Thyroid gland (tissue), 7 donors: ENCODE data around the genes STX16 and ATP5F1E.

DNA sequence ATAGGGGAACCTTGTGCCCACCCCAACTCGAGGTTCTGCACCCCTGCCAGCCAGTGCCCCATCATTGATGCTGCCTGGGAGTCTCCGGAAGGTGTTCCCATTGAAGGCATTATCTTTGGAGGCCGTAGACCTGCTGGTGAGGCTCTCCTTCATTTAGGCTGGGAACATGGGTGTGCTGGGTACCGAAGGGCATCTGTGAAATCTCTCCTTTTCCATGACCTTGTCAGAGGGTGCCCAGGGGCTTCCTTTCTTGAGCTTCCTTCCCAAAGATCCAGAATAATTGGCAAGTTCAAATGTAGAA lies 3.5 kb downstream of the PCK1 start:
- PRO-cap, 2 experiments: no peak in any of the 2 experiments
- RAMPAGE, long total RNA, 5 experiments: no peak in any of the 5 experiments

- PRO-cap, 2 experiments: peak in 1 of 2 experiments; most common minus-strand start chr20:57652042 (in 1)
- RAMPAGE, long total RNA, 5 experiments: no peak in any of the 5 experiments
Measured at GRCh38 chr20:57651289-57652533, 31.5 kb upstream of the ZBP1 start.

DNA sequence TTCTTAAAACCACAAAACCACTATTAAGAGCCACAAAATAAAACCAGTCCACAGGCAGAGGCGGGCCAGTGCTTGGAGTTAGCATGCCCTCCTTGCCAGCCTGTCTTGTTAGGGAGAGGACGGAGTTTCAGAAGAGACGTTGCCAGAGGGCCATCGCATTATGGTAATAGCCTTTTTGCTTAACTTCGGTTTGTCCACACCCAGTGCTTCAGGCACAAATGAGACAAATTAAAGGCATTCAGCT lies 159.6 kb upstream of the C20orf85 start:
- PRO-cap, 2 experiments: no peak in any of the 2 experiments
- RAMPAGE, long total RNA, 5 experiments: no peak in any of the 5 experiments

- PRO-cap, 2 experiments: no peak in any of the 2 experiments
- RAMPAGE, long total RNA, 5 experiments: no peak in any of the 5 experiments
Measured at GRCh38 chr20:58021469-58021810, 129.3 kb upstream of the C20orf85 start.

GRCh38 chr20:58046241-58046769 lies 104.4 kb upstream of the C20orf85 start:
- PRO-cap, 2 experiments: peak in 1 of 2 experiments; most common plus-strand start chr20:58046484 (in 1)
- RAMPAGE, long total RNA, 5 experiments: no peak in any of the 5 experiments

DNA sequence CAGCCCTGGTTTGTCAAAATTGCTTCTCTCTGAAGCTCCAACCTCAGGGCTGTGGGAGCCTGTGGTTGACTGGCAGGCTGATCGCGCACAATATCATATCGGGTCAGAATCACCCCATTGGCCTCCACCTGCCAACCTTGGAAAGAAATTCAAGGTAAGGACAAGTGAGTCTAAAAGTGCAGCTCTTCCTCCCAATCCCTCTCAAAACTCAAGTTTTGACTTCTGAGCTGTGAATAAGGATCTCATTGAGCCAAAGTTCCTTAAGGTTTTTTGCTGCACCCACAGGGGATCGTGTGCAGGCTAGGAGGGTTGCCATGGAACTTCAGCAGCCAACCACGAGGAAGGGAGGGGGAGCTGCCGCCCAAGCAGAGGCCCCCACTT lies 21.3 kb upstream of the C20orf85 start:
- PRO-cap, 2 experiments: no peak in any of the 2 experiments
- RAMPAGE, long total RNA, 5 experiments: no peak in any of the 5 experiments

DNA sequence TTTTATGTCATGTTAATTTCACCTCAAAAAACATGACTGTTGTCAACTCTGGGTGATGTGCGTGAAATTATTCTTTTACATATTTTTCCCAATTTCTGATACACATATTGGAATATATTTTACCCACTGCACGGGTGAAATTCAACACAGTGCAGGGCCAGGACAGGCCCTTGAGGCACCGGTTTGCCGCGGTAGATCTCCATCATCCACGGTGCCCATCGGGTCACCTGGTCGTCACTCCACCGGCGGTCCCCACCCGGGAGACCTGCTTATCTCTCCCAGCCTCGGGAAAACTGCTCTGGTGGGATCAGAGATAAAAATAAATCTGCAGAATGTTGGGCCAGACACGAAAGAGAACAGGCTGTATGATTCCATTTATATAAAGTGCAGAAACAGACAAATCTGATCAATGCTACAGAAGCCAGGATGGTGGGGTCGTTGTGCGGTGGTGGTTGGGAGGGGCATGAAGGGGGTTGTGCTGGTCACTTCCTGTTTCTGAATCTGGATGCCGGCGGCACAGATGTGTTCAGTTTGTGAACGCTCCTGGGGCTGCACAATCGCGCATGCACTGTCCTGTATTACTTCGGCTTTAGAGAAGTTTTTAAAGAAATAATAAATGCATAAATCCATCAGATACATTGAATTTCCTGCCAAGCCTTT lies 23.3 kb downstream of the C20orf85 start:
- PRO-cap, 2 experiments: peak in 1 of 2 experiments; most common plus-strand start position 529 of the sequence (in 1)
- RAMPAGE, long total RNA, 5 experiments: no peak in any of the 5 experiments

- PRO-cap, 2 experiments: no peak in any of the 2 experiments
- RAMPAGE, long total RNA, 5 experiments: start-site peak on the minus strand in 1 of 5 experiments, at chr20:58232851-58233070 at its widest, 6 reads per replicate
Measured at GRCh38 chr20:58232561-58233170, 4.2 kb upstream of the ANKRD60 start.

GRCh38 chr20:58239395-58240059 lies 11.1 kb upstream of the ANKRD60 start:
- PRO-cap, 2 experiments: no peak in any of the 2 experiments
- RAMPAGE, long total RNA, 5 experiments: start-site peak on the minus strand in 1 of 5 experiments, at chr20:58239746-58239903 at its widest, 5 to 7 reads per replicate

GRCh38 chr20:58313387-58313836 lies 3.9 kb downstream of the RAB22A start:
- PRO-cap, 2 experiments: no peak in any of the 2 experiments
- RAMPAGE, long total RNA, 5 experiments: no peak in any of the 5 experiments

- PRO-cap, 2 experiments: no peak in any of the 2 experiments
- RAMPAGE, long total RNA, 5 experiments: no peak in any of the 5 experiments
Measured at GRCh38 chr20:58373629-58374980, 14.9 kb upstream of the VAPB start.

DNA sequence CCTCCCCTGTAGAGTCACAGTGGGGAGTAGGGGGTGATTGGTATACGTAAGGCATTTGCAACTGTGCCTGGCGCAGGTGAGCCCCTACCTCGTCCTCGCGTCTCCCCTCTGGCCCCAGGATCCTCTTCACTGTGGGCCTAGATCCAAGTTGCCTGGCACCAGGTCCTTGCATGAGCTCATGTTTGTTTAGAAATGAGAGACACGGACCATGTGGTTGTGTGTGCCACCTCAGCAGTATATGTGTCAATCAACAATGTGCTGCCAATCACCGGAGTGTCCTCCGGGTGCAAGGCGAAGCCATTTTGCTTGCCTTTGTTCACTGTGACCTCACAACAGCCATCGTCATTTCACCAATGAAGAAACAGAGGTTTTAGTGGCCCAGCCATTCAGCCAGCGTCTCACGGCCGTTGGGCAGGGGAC lies 36.0 kb upstream of the STX16 start:
- PRO-cap, 2 experiments: no peak in any of the 2 experiments
- RAMPAGE, long total RNA, 5 experiments: no peak in any of the 5 experiments

- PRO-cap, 2 experiments: no peak in any of the 2 experiments
- RAMPAGE, long total RNA, 5 experiments: no peak in any of the 5 experiments
Measured at GRCh38 chr20:58627351-58627987, 23.6 kb upstream of the STX16 start.

GRCh38 chr20:58647596-58648486 lies 3.2 kb upstream of the STX16 start:
- PRO-cap, 2 experiments: no peak in any of the 2 experiments
- RAMPAGE, long total RNA, 5 experiments: no peak in any of the 5 experiments

DNA sequence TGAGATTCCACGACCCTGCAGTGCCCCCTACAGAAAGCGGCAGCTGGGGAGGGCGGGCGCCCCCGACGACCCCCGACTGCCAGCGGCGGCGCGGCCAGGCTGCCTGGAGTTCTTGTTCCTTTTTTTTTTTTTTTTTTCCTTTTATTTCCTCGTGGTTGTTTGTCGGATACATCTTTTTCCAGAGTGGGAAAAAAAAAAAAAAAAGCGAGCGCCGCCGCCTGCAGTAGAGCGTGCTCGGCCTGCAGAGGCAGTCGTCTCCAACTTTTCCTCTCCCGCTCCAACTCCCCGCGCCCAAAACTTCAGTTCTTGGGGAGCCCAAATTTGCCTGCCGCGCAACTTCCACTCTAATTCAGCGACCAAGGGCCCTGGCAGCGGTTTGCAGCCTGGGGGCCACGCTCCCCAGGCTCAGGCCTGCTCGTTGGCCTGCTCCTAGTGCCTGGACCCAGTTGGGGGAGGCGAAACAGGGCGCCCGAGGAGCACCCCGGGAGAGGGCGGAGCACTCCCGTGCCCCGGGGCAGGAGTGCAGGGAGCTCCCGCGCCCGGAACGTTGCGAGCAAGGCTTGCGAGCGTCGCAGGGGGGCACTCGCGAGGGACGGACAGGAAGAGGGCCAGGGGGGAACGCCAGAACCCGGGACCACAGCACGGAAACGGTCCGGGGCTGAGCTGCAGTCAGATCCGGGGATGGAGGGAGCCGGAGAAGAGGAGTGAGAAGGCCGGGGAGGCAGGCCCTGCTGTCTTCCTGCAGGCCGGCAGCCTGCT lies at the start of gene STX16:
Gene STX16 (plus strand): TSS at position 672 of the 759 bp plus-strand sequence.
- PRO-cap, 2 experiments: peak in 2 of 2 experiments; most common plus-strand start position 223 of the sequence (in 2); most common minus-strand start position 114 of the sequence (in 1)
- RAMPAGE, long total RNA, 5 experiments: start-site peak on the plus strand in 3 of 5 experiments, centred at positions 655 to 665 of the sequence, 204 to 1,375 reads per replicate; start-site peak on the minus strand in 1 of 5 experiments, centred at position 504 of the sequence, 6 reads per replicate

GRCh38 chr20:58722290-58722525 lies 29.6 kb downstream of the NPEPL1 start:
- PRO-cap, 2 experiments: no peak in any of the 2 experiments
- RAMPAGE, long total RNA, 5 experiments: no peak in any of the 5 experiments

DNA sequence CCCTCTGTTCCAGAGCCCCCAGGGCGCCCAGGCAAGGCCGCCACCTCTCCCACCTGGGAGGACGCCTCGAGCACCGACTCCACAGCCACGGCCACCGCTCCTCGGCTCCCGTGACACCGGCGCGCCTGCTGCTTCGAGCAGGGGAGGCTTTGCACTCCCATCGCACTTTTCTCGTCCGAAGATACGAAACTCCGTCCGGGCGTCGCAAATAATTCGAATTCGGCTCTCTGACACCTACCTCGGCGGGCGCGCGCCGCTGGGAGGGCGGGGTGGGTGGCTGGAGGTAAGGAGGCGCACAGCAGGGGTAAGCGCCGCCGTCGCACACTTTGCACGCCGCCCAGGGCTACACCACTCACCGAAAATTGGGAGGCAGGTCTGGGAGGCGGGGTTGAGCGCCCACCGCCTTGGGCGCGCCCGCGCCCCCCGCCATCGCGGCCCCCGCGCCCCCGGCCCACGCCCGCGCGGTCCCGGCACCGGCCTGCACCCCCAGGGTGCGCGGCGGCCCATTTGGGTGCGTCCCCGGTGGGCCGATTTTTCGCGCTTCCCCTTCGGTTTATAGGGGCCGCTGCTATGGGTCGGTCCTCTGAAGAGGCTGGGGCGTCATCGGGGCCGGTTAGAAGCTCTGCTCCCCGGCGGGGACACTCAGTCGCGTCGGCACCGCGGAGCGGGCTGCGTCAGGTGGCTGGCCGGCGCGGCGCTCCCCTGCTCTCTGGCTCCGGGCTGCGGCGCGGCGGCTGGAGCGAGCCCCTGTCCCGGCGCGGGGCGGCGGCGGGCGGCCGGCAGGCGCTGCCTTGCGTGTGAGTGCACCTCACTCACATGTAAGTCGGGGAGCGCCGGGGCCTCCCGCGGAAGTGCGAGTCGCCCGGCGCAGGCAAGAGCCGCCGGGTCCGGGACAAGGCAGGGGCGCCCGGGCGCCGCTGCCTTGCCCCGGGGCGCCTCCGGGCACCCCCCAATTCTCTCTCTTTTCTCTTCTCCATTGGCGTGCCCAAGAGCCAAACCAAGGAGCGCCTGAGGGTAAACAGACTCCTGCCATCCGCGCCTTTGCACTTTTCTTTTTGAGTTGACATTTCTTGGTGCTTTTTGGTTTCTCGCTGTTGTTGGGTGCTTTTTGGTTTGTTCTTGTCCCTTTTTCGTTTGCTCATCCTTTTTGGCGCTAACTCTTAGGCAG lies 2.3 kb upstream of the GNAS start:
- PRO-cap, 2 experiments: peak in 2 of 2 experiments; most common plus-strand start position 645 of the sequence (in 2); most common minus-strand start position 258 of the sequence (in 1)
- RAMPAGE, long total RNA, 5 experiments: start-site peak on the minus strand in 3 of 5 experiments, centred at positions 271 to 277 of the sequence, 21 to 34 reads per replicate

DNA sequence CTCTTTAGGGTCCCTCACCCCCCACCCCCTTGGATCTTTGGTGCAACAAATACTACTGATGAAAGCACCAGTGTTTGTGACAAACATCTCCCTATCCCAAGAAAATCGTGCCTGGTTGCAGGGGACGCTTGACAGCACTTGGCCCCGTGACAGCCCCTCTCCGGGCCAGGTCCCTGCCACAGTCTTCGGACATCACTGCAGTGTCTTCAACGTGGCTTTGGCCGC lies 4.5 kb downstream of the GNAS start:
- PRO-cap, 2 experiments: no peak in any of the 2 experiments
- RAMPAGE, long total RNA, 5 experiments: start-site peak on the plus strand in 1 of 5 experiments, centred at position 86 of the sequence, 18 reads per replicate

DNA sequence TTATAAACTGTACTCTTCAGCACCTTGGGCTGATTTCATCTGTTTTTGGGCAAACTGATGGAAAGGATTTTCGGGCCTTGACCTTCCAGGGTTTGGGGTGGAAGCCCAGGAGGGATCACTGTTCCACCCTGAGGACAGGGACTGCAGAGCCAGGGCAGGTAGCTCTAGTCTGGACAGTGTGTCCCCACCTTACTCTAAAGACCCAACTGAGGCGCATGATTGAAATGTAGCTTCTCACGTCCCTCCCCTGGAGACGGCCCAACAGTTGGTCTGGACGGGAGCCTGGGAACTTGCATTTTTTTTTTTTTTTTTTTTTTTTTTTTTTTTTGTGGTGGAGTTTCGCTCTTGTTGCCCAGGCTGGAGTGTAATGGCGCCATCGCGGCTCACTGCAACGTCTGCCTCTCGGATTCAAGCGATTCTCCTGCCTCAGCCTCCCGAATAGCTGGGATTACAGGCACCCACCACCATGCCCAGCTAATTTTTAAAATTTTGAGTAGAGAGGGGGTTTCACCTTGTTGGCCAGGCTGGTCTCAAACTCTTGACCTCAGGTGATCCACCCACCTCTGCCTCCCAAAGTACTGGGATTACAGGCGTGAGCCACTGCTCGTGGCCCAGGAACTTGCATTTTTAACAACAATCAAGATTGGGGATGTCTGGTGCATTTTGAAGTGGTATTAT lies 929 bp downstream of the NELFCD start:
- PRO-cap, 2 experiments: peak in 1 of 2 experiments; most common minus-strand start position 208 of the sequence (in 1)
- RAMPAGE, long total RNA, 5 experiments: no peak in any of the 5 experiments

DNA sequence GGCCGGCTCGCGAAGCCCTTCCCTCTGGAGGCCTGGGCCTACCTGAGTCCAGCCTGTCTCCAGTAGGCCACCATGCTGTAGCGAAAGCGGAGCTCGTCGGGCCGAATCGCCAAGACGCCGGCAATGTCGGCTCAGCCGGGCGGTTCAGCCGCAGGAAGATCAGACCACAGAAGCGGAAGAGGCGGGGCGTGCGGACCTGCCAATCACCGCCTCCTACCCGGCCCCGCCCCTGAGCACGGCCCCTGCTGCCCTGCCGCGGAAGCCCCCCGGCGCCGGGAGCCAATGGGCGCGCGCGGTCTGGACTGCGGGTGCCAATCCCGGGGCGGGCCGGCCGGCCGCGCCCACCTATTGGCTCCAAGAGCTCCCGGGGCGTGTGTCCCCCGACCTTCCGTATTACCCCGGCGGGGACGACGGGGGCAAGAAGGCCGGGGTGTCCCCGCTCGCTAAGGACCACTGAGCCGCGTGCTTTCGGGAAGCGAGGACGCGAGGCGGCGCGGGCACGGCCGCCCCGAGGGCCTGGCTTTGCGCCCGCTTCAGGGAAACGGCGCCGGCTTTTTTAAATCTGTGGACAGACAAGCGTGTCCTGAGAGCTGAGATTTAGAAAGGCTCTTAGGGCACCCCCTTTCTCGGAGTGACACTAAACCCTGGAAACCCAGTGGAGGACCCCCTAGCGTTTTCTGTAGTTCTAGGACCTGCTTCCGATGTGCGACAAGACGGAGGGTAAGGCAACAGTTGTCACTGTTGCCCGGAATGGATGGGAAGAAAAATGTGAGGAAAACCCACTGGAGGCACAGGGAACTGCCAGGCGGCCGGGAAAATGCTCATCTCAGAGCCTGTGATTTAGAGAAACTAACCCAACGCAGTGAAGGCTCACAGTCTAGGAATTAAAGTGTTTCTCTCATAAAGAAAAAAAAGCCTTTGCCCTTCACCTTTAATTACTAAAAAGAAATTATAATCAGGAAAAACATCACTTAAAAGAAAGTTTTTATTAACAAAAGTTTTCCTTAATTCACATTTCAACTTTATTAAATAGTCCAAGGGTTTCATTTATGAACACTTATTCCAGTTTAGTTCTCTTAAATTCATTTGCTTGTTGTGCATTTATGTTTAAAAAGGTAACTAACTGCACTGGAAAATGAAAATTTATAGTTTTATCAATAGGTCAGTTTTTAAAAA lies at the start of gene ATP5F1E:
Gene ATP5F1E (minus strand): TSS at position 158 of the 1,176 bp plus-strand sequence.
- PRO-cap, 2 experiments: peak in 2 of 2 experiments; most common plus-strand start position 393 of the sequence (in 2); most common minus-strand start position 168 of the sequence (in 2)
- RAMPAGE, long total RNA, 5 experiments: start-site peak on the minus strand in 5 of 5 experiments, centred at positions 142 to 150 of the sequence, 218 to 17,605 reads per replicate